ENCODE measurements around the genes NMRAL1, NUDT16L1, DNAAF8 and PPL.

DNA sequence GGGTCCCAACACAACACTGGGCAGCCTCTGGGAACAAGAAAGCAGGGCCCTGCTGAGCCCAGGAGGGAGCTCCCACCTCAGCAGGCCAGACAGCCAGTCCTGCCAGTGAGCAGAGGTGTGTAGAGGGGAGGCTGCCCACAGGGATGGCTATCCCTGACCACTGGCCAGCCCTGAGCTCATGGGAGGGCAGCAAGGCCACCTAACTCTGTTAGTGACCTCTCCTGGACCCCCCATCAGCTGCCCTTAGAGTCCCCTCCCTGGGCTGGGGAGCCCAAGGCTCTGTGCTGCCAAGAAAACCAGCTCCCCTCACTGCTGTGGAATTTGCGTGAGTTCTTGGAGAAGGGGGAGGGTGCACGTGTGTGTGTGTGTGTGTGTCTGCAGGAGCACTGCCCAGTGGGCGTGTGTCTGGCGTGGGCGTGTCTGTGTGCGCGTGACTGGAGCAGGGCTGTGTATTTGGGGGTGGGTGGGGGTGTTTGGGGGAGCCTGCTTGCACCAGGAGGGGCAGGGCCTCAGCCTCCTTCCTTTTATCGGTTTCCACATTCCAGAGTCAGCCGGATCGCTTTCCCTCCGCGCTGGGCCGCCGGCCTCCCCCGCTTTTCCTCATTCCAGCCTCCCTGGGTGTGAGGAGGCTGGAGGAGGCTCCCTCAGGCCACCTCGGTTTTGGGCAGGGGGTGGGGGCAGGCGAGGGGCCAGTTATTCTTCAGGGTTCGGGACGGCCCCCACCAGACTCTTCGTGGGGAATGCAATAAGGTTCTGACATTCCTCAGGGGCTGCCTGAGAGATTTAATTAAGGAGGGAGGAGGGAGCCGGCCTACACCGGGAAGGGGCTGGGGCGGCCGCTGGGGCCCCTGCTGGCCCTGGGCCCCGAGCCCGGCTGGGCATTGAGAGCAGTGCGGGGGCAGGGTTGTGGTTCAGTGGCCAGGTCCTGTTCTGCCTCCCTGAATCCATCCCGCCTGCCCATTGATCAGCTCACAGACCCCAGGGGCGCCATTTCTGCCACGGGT lies 2.4 kb downstream of the VASN start:
- PRO-cap, result bidirectional peak, plus-strand start at position 539 of the sequence, minus-strand start at position 311 of the sequence
- RAMPAGE, long total RNA, 5 experiments, result no peak in any of the 5 experiments
- RRBS, result 19% methylated on average over 5 of the region's 30 CpGs

GRCh38 chr16:4384812-4385777 lies 13.4 kb downstream of the VASN start:
- PRO-cap, result no peak
- RAMPAGE, long total RNA, 5 experiments, result no peak in any of the 5 experiments
- RRBS, result 60% methylated on average over 5 of the region's 29 CpGs

- PRO-cap, result no peak
- RAMPAGE, long total RNA, 5 experiments, result no peak in any of the 5 experiments
- RRBS, result no CpG with 5 or more reads among the region's 7 CpGs
Measured at GRCh38 chr16:4395402-4395840, 21.0 kb downstream of the CORO7 start.

DNA sequence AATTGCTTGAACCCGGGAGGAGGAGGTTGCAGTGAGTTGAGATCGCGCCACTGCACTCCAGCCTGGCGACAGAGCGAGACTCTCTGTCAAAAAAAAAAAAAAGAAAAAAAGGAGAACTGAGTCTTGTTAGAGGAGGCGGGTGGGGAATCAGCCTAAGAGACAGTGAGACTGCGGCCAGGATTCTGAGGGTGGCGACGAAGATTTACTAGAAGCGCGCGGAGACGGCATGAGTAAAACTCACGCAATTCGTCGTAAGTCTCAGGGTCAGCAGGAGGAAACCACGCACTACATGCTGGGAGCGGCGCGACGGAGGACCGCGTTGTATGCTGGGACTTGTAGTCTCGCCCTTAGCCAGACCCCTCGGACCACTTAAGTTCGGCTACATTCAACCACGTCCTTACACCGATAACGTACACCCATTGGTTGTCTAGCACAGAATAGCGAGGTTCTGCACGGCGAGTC lies 400 bp upstream of the DNAJA3 start:
- PRO-cap, result bidirectional peak, plus-strand start at position 283 of the sequence, minus-strand start at position 260 of the sequence
- RAMPAGE, long total RNA, 5 experiments, result no peak in any of the 5 experiments
- RRBS, result no CpG with 5 or more reads among the region's 32 CpGs

- PRO-cap, result bidirectional peak, plus-strand start at chr16:4474745, minus-strand start at chr16:4474651
- RAMPAGE, long total RNA, 5 experiments, result start-site peak on the minus strand in 4 of 5 experiments, at chr16:4474109-4474647 at its widest, 6 to 495 reads per replicate
- RRBS, result 2% methylated on average over 49 of the region's 67 CpGs
Measured at GRCh38 chr16:4473969-4474856, at the start of gene NMRAL1. NMRAL1 (minus strand) TSS chr16:4474625.

DNA sequence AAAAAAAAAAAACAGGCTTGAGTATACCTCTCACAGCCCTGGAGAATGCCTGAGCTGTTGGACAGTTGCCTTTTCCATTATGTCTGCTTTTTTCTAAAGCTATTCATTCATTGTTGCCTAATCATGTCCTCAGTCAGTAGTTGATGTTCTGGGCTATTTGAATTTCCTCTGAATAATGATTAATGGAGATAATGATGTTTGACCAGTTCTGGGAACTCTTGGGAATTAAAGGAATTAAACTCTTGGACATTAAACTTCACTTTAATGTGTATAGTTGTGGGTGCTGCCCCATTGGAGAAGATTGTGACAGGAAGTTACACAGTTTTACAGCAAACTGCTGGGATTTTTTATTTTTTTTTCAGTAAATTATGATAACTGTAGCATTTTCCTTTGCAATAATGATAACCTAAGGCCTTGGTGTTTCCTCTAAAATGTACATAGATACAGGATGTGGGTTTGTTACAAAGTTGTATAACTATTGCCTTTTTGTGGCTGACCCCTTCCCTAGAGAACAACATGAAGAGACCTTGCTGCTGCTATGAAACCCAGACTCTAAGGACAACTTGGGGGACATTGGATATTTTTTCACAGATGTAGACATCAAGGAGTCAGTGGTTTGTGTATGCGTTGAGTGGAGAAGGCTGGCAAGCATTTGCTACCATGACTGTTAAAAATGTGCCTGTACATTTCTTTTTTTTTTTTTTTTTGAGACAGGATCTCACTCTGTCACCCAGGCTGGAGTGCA lies 12.1 kb downstream of the HMOX2 start:
- PRO-cap, result no peak
- RAMPAGE, long total RNA, 5 experiments, result no peak in any of the 5 experiments
- RRBS, result no CpG with 5 or more reads among the region's 1 CpG

GRCh38 chr16:4507814-4508391 lies 30.7 kb downstream of the CDIP1 start:
- PRO-cap, result no peak
- RAMPAGE, long total RNA, 5 experiments, result no peak in any of the 5 experiments
- RRBS, result 94% methylated on average over 5 of the region's 13 CpGs

DNA sequence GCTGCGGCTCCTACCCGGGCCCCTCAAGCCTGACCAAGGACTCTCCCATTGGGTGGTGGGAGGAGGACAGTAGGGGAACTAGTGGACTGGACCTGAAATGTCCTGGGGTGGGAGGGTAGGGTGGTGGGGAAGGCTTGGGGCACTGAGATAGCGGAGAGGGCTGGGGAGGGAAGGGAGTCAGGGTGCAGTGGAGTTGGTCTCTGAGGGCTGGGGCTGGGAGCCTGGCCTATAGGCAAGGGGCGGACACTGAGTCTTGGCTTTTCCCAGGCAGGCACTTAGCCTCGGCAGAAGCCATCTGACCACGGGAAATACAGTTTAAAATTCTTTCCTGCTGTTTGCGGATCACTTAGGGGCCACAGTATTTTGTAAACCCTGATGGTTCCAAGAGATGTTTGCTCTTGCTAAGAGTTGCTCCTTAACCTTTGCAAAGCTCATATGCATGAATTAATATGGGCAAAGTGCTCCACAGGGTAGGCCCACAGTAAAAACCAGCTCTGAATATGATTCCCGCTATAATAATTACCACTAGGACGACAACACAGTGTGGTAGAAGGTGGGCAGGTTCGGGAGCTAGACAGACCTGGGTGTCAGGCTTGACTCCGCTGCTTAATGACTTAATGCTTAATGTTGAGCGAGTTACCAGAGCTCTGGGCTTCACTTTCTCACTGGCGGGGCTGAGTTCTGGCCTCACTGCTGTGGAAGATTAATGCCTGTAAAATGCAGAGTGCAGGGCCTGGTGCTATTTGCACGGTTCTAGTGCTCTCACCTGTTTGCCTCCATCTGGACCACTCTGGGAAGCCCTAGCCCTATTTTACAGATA lies 3.6 kb upstream of the UBALD1 start:
- PRO-cap, result no peak
- RAMPAGE, long total RNA, 5 experiments, result no peak in any of the 5 experiments
- RRBS, result 95% methylated on average over 2 of the region's 14 CpGs

DNA sequence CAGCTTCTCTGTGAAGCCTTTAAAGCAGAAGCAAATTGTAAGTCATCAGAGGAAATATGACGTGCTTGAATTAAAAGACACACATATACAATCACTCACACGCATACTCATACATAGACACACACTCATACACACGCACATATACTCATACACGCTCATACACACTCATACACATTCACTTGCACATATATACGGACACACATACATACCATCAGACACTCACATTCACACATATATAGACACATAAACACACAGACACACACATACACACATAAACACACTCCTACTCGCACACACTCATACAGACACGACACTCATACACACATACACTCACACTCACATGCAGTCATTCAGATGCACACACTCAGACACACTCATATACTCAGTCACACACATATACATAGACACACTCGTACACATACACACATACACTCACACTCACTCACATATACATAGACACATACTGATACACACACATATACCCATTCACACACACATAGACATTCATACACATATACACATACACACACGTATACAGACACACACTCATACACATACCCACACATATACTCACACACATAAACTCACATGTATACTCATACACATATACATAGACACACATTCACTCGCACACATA lies 25.0 kb upstream of the NUDT16L1 start:
- PRO-cap, result no peak
- RAMPAGE, long total RNA, 5 experiments, result no peak in any of the 5 experiments
- RRBS, result no CpG with 5 or more reads among the region's 10 CpGs

- PRO-cap, result bidirectional peak, plus-strand start at chr16:4693503, minus-strand start at chr16:4693431; bidirectional peak, plus-strand start at chr16:4693718, minus-strand start at chr16:4693557; bidirectional peak, plus-strand start at chr16:4693850, minus-strand start at chr16:4693872
- RAMPAGE, long total RNA, 5 experiments, result start-site peak on the plus strand in 3 of 5 experiments, at chr16:4693697-4693729 at its widest, 12 to 45 reads per replicate
- RRBS, result 2% methylated on average over 38 of the region's 106 CpGs
Measured at GRCh38 chr16:4693271-4694065, at the start of gene NUDT16L1. NUDT16L1 (plus strand) TSS chr16:4693562.

DNA sequence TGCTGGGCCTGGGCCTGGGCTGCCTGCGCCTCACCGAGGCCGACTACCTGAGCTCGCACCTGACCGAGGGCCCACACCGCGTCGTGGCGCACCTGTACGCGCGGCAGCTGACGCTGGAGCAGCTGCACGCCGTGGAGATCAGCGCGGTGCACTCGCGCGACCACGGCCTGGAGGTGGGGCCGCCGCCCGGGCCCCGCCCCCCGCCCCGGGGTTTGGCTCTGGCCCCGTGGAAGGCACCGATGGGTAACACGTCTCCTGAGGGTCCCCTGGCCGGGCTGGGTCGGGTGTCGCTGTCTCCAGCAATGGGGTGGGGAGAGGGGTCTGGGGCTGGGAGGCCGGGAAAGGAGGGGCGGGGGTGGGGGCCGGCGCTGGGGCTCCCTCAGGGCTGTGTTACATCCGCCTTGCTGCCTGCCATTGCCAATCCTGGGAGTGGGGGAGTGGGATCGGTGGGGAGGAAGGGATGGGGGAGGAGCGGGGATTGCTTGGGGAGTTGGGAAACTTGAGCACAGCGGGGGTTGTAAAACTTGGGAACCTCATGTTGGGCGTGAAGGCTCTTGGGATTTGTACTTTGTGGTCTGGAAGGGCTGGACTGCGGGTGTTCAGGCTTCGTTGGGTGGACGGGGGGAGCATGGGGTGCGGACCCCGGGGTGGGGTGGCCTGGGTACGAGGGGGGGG lies 841 bp downstream of the NUDT16L1 start:
- PRO-cap, result no peak
- RAMPAGE, long total RNA, 5 experiments, result no peak in any of the 5 experiments
- RRBS, result 3% methylated on average over 8 of the region's 48 CpGs

GRCh38 chr16:4698229-4699144 lies 5.1 kb downstream of the NUDT16L1 start:
- PRO-cap, result no peak
- RAMPAGE, long total RNA, 5 experiments, result start-site peak on the minus strand in 1 of 5 experiments, at chr16:4698519-4698537 at its widest, 11 reads per replicate
- RRBS, result no CpG with 5 or more reads among the region's 43 CpGs

GRCh38 chr16:4733992-4735144 lies at the start of gene DNAAF8:
DNAAF8 (plus strand) TSS chr16:4734537.
- PRO-cap, result bidirectional peak, plus-strand start at chr16:4734298, minus-strand start at chr16:4734271; bidirectional peak, plus-strand start at chr16:4734511, minus-strand start at chr16:4734368; unidirectional peak, plus-strand start at chr16:4734958
- RAMPAGE, long total RNA, 5 experiments, result start-site peak on the minus strand in 3 of 5 experiments, at chr16:4734023-4734271 at its widest, 25 to 205 reads per replicate
- RRBS, result under 1% methylated on average over 28 of the region's 98 CpGs

DNA sequence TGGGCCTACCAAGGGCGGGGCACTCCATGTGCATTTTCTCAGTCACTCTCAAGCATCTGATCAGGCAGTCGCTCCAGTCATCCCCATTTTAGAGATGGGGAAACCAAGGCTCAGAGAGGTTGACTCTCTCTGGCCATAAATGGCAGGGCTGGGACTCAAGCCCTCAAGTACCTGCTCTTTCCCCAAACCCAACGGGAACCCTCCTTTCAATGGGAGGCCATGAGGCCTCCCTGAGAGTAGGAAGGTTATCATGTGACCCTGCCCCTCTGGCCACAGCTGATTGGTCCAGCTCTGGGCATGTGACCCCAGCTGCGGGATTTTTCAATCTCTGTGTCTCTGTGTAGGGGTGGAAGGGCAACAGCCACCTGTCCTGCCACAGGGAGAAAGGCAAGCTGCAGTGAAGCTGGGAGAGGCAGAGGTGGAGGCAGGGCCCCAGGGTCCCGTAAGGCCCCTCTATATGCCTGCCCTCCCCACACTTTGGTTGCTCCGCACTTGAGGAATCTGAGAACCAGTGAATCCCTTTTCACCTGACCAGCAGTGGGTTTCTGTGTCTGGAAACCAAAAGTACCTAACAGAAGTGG lies 10.8 kb downstream of the DNAAF8 start:
- PRO-cap, result no peak
- RAMPAGE, long total RNA, 5 experiments, result no peak in any of the 5 experiments
- RRBS, result no CpG with 5 or more reads among the region's 6 CpGs

GRCh38 chr16:4868380-4869282 lies 21.4 kb downstream of the UBN1 start:
- PRO-cap, result no peak
- RAMPAGE, long total RNA, 5 experiments, result start-site peak on the plus strand in 2 of 5 experiments, at chr16:4868840-4869161 at its widest, 9 to 26 reads per replicate
- RRBS, result no CpG with 5 or more reads among the region's 9 CpGs

DNA sequence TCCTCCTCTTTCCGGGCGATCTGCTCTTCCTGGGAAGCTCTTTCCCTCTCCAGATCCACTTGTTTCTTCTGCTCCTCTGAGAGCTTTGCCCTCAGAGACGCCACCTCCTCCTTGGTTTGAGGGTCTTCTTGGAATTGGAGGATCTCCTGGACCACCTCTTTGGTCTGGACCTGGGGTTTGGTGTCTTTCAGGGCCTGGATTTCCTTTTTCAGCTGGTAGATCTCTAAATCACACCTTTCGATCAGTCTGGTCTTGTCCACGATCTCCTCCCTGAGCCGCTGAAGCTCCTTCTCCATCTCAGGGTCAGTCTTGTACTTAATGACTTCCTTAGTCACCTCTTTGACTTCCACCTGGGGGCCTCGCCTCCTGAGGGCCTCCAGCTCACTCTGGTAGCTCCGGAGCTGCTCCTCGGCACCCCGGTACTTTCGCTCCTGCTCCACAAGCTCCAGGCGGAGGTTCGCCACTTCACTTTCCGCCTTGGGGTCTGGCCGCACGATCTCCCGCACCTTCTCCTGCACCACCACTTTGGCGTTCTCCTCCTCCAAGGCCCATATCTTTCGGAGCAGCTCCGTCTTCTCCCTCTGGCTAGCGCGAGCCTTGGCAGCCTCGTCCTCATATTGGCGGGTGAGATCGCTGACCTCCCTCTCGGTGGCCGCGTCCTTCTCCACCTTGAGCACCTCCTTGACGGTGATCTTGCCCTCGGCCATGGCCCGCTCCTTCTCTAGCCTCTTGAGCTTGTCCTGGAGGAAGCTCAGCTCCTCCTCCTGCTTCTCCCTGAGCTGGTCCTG lies 37.5 kb downstream of the UBN1 start:
- PRO-cap, result no peak
- RAMPAGE, long total RNA, 5 experiments, result start-site peak on the minus strand in 3 of 5 experiments, centred at positions 288 to 453 of the sequence, 8 to 18 reads per replicate
- RRBS, result 96% methylated on average over 1 of the region's 31 CpGs

GRCh38 chr16:4910713-4910986 lies 26.3 kb downstream of the PPL start:
- PRO-cap, result no peak
- RAMPAGE, long total RNA, 5 experiments, result start-site peak on the minus strand in 1 of 5 experiments, at chr16:4910854-4910939 at its widest, 10 reads per replicate
- RRBS, result no CpG with 5 or more reads among the region's 10 CpGs

GRCh38 chr16:4936914-4937518 lies at the start of gene PPL:
PPL (minus strand) TSS chr16:4937148.
- PRO-cap, result bidirectional peak, plus-strand start at chr16:4937368, minus-strand start at chr16:4937132
- RAMPAGE, long total RNA, 5 experiments, result start-site peak on the minus strand in 1 of 5 experiments, at chr16:4936992-4937049 at its widest, 13 reads per replicate
- RRBS, result 2% methylated on average over 37 of the region's 71 CpGs

GRCh38 chr16:5084677-5085473 lies 12.7 kb downstream of the EEF2KMT start:
- PRO-cap, result no peak
- RAMPAGE, long total RNA, 5 experiments, result start-site peak on the plus strand in 1 of 5 experiments, at chr16:5084761-5084780 at its widest, 6 reads per replicate
- RRBS, result no CpG with 5 or more reads among the region's 17 CpGs

GRCh38 chr16:5450137-5451008 lies 352.8 kb upstream of the EEF2KMT start:
- PRO-cap, result no peak
- RAMPAGE, long total RNA, 5 experiments, result no peak in any of the 5 experiments
- RRBS, result no CpG with 5 or more reads among the region's 15 CpGs